Mesenchymal stem cell of Wharton's jelly (primary cell): ENCODE measurements around the genes ADGRL1, PTGER1 and ADGRE3.

DNA sequence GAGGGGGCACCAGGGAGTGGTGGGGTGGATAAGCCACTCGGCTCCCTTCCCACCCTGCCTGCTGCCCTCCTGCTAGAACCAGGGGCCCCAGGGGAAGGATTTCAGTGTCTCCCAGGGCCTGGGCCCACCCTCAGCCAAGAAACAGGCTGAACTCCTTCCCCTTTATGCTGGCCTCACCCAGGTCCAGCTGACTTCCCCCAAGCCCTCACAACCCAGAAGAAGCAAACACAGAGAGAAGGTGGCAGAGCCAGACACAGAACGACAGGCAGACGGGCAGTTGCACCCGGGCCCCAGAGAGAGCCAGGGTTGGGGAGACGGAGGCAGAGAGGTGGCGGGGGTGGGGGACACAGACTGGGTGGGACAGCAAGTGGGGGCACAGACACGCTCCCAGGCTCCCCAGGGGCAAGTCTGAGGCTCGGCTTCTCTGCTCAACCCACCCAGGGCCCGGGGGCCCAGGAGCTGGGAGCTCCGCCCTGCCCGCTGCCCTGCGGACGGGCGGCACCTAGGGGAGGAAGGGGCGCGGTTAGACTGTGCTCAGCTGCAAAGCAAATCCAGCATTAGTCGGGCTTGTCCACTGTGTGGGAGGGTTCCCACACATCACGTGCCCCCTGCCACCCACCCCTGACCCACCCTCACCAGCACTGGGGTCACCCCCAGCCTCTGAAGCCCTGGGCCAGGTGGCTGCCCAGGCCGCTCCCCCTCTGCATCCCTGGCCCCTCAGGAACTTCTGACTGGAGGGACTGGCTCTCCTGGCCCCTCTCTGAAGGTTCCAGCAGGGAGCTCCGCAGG, 31.2 kb upstream of the ASF1B start:
- CAGE, long polyA plus RNA, result no peak

DNA sequence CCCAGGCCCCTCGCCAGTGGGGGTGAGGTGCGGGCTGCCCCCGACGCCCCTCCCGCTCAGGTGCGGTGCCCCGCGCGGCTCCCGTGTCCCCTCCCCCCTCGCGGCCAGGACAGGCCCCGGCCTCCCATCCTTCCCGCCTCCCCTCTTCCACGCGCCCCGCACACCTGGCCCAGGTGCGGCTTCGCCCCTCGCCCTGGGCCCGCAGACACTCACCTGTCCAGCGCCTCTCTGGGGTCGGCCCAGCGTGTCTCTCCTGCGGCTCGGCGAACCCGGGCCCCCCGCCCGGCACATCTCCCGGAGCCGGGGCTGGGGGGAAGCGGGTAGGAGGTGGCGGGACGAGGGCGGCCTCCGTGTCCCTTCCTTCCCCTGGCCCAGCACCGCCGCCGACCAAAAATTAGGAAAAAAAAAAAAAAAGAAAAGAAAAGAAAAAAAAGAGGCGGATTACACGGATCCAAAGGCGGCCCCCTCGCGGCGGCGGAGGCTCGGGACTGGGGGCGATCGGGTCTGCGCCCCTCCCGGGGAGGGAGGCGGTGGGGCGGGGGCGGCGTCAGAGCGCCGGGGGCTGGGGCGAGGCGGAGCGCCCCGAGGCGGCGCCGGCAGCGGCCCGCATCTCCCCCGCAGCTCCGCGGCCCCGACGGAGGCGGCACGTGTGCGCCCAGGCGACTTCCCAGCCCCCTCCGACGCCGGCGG, at the start of gene ADGRL1:
Gene ADGRL1 (minus strand): TSS at position 398 of the 690 bp plus-strand sequence.
- CAGE, long polyA plus RNA, result no peak

GRCh38 chr19:14221375-14221613, 15.3 kb upstream of the ADGRL1 start:
- CAGE, long polyA plus RNA, result no peak

- CAGE, long polyA plus RNA, result no peak
Observed at GRCh38 chr19:14390446-14391220, 9.4 kb downstream of the ADGRE5 start.

DNA sequence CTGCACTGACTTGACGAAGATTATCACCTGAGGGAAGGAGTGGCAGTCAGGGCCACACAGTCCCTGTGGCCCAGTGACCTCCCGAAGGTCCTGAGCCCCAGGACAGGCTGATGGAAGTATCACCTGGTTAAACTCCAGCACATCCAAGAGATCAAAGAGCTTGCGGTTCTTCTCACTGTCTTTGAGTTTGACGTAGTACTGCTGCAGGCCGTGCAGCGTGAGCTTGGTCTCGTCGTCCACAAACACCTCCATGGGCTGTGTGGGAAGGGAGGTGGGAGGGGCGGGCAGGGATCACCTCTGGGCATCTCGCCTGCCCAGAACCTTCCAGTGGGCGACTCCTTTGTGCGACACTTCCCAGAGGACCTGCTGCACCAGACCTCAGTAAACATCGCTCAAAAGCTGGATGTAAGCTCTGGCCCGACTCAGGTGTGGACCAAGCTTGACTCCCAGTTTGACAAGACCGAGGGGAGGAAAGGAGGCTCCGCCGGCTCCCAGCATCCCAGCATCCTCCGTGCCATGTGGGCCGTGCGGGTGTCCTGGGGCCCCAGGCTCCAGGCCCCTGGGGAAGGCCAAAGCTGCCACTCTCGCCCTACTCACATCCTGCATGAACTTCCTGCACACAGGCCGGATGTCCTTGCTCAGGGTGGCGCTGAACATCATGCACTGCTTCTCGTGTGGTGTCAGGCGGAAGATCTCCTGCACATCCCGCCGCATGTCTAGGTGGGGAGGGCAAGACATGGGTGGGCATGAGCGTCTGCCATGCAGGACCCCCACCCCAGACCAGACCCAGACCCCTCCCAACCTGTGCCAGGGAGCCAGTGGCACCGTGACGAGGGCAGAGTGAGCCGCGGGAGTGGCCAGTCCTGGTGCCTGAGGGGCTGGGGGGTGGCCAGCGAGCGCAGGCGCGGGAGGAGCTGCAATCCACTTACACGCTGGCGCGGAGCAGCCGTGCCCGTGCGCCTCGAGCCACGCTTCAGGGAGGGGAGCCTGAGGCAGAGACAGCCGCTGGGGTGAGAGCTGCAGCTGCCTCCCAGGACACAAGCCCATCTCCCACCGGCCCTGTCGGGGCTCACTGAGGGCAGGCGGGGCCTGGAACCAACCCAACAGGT, 9.2 kb downstream of the DDX39A start:
- CAGE, long polyA plus RNA, result no peak

GRCh38 chr19:14413287-14414493, 5.5 kb downstream of the DDX39A start:
- CAGE, long polyA plus RNA, result no peak

DNA sequence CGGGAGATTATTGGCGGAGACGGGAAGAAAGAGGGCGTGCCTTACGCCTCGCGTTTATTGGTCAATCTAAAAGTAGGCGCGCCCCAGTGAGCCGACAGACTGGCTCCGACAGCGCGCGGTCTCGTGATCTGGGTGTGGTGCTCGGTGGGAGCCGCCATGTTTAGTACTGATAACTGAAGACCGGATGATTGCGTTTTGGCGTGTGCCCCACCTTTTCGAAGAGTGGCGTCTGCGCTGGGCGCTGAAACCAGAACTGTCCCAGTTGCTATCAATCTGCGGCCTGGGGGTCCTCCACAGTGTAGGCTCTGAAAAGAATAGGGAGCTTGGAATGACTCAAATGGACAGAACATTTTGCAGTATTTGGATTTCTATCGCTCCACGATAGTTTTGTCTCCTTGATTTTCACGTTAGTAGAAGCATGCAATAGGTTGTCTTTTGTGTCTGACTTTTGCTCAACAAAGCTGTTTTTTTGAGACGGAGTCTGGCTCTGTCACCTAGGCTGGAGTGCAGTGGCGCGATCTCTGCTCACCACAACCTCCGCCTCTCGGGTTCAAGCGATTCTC, 393 bp upstream of the DDX39A start:
- CAGE, long polyA plus RNA, result no peak

DNA sequence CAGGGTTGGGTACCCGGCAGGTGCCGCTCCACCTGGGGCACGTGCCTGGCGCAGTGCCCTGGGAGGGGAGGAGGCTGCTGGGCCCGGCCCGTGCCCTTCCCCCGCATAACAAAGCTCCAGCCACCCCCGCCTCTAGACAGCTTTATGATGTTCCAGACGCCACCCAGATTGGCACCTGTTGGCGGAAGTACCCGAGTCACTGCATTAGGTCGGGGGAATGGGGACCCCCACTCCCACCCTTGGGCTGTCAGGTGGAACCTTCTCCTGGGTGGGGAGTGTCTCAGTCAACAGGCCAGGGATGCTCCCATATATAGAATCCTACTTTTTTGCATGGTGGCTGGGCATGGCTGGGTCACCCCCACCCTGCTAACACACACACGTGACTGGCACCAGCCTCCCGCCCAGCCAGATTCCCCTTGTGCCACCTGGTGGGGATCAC, 828 bp downstream of the PKN1 start:
- CAGE, long polyA plus RNA, result no peak

GRCh38 chr19:14475245-14476347, at the start of gene PTGER1:
PTGER1 (minus strand) TSS chr19:14475354.
- CAGE, long polyA plus RNA, result no peak

GRCh38 chr19:14476626-14477161, 1.5 kb upstream of the PTGER1 start:
- CAGE, long polyA plus RNA, result no peak

GRCh38 chr19:14515558-14515834, 2.7 kb downstream of the DNAJB1 start:
- CAGE, long polyA plus RNA, result no peak

DNA sequence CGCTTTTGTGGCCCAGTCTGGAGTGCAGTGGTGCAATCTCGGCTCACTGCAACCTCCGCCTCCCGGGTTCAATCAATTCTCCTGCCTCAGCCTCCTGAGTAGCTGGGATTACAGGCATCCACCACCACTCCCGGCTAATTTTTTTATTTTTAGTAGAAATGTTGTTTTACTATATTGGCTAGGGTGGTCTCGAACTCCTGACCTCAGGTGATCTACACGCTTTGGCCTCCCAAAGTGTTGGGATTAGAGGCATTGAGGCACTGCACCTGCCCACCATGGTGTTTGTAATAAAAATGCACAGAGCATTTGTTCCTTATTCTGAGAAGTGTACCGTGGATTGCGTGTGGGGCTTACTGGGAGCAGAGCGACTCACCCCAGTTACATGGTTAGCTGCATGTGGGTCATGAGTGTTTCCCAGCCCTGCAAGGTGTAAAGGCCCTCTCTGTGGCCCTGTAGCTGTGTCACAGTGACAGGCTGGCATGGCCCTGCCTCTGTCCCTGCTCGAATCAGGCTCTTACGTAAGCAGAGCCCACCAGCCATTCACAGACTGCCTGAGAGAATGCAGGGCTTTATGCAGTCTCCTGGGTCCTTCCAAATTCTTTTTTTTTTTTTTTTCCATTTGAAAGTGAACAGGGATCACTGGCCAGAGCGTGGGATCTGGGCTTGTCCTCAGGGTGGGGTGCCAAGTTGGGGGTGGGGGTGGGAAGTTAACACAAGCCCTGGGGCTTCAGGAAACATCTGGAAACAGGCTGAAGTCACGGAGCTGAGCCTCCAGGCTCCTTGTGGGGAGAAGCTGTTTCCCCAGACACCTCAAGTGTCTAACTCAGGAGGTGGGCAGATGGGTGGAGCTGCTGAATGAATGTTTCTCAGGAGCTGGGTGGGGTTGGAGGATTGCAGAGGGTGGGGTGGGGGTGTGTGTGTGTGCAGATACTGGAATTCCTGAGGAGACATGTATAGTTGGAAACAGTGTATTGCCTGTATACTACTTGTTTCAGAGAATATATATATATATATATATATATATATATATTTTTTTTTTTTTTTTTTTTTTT, 13.3 kb downstream of the TECR start:
- CAGE, long polyA plus RNA, result no peak

GRCh38 chr19:14558747-14559185, 13.1 kb downstream of the NDUFB7 start:
- CAGE, long polyA plus RNA, result no peak

GRCh38 chr19:14661488-14661895, 13.2 kb downstream of the ADGRE3 start:
- CAGE, long polyA plus RNA, result no peak

DNA sequence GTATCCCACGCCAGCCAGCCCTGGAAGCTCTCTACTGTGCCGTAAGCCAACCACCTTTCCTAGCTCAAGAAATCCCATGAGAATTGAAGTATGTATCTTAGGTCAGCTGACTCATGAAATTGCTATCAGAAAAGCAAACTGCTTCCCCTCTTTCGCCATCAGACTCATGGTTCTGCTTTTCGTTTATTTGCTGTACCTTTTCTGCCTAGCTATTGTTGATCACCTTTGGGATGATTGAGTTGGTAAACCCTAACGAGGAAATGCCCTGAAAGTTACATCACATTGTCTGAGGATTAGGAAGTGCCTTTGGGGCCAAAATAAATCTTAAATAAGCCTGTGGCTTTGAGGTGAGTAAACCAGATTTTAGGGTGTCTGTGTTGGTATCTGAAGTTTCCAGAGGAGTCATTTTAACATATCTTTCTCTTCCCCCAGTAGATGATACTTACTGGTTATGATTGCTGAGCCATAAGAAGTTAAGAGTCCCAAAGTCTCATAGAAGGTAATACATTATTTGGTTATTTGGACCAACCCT, at the start of gene ADGRE3:
Gene ADGRE3 (minus strand): TSS at position 61 of the 532 bp plus-strand sequence.
- CAGE, long polyA plus RNA, result no peak

DNA sequence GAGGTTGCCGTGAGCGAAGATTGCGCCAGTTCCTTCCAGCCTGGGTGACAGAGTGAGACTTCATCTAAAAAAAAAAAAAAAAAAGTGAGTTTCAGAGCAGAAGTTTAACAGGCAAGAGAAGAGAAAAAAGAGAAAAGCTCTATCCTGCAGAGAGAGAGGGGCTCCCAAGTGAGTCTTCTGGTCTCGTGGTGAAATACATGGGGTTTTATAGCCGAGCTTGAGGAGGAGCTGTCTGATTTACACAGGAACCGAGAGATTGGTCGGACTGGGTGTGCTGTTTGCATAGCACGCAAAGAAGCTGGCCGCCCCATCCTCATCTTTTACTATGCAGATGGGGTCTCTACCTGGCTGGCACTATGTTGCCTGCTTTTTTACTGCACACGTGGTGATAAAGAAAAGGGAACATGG, 1.4 kb upstream of the ADGRE3 start:
- CAGE, long polyA plus RNA, result no peak

DNA sequence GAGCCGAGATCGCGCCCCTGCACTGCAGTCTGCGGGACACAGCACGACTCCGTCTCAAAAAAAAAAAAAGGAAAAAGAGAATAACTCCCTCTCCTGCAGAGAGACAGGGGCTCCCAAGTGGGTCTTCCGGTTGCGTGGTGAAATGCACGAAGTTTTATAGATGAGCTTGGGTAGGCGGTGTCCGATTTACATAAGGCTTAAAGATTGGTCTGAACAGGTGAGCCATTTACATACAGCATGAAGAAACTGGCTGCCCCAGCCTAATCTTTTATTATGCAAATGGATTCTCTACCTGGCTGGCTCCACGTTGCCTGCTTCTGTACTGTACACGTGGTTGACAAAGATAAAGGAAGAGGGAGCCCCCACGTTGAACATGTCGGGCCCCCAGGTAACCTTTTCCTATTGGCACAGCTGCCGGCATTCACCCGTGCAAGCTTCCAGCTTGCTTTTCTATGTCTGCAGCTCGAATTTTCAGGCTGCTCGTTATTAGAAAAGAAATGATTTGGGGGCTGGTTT, 19.5 kb downstream of the ADGRE2 start:
- CAGE, long polyA plus RNA, result no peak

DNA sequence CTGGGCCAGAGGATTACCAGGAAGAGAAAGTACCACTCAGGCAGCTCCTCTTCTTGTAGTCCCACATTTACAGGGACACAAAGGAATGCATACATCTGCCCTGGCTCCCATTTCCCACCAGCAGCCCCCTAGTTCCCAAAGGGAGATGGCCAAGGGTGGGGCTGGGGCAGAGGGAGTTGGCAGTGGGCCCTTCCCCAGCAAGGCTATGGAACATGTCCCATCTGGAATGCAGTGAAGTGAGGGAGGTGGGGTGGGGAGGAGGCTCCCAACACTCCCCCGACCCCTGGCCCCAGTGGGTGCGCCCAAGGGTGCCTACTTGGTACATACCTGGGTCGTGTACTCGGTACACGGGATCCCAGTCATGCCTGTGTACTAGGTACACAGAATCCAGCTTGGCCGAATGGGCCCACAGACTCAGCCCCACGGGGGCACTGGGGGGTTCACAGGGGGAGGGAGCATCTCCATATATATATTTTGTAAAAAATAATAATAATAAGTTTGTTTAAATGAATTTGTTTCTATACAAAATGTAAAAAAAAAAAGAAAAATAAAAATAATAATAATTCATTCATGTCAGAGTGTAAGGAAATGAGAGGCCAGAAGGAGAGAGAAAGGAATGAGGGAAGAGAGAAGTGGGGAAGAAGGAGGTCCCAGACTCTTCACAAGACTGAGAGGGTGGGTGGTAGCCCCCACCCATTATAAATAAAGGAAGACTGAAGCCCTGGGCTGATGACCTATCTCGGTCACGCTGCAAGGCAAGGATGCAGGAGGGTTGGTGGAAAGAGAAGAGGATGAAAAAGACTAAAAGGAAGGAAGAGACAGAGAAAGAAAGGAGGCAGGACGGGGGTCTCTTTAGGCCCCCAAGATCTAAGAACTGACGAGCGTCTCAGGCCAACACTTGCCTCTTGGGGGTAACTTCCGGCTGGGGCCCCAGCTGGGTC, 34.5 kb upstream of the ILVBL start:
- CAGE, long polyA plus RNA, result no peak

DNA sequence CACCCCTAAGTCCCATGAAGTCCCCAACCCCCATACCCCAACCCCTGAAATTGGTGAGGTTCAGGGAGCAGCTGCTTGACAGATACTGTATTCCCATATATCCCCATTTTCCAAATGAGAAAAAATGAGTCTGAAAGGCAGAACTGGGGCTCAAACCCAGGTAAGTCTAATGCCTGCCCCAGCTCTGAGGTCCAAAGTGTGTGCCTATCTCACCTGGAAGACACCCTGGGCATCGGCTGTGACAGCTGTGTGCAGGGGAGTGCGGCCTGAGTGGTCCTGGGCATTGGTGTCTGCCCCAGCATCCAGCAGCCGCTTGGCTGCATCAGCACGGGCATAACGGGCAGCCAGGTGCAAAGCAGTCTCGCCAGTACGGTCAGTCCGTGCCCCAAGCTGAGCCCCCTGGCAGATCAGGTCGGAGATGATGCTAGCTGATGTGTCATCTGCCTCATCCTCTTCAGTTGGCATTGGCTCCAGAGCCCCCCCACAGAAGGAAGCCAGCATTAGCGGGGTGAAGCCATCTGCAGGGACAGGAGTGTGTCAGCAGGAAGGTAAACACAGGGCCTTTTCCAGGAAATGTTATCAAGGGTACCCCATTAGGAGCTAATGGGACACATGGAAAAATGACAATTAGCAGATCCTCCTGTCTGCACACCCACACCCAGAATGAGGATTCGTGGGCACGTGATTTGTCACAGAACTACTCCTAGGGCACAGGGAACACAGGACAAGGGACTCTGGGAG, 35.1 kb downstream of the NOTCH3 start:
- CAGE, long polyA plus RNA, result no peak

DNA sequence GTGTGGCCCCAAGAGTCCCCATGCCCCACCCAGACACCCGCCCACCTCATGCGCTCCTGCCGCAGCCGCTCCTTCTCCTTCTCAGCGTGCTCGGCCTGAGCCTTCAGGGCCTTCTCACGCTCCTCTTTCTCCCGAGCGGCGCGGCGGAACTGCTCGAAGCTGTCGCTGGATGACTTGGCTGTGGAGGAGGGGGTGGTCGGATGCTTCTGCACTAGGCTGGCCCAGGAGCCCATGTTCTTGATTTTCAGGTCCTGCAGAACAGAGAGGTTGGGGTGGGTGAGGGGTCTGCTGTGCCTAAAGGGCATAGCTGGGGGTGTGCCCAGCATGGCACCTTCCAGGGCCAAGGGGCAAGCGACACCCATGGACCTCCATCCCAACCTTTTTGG, 6.8 kb upstream of the EPHX3 start:
- CAGE, long polyA plus RNA, result no peak